Islet of Langerhans (tissue), 1 donor: ENCODE measurements around a stretch of chr17.

GRCh38 chr17:1173604-1174036 is 6.2 kb downstream of the ABR start:
- RRBS, result 80% methylated on average over 1 of the region's 17 CpGs

GRCh38 chr17:1227525-1228740 is 42.3 kb upstream of the BHLHA9 start:
- RRBS, result 17% methylated on average over 17 of the region's 59 CpGs

DNA sequence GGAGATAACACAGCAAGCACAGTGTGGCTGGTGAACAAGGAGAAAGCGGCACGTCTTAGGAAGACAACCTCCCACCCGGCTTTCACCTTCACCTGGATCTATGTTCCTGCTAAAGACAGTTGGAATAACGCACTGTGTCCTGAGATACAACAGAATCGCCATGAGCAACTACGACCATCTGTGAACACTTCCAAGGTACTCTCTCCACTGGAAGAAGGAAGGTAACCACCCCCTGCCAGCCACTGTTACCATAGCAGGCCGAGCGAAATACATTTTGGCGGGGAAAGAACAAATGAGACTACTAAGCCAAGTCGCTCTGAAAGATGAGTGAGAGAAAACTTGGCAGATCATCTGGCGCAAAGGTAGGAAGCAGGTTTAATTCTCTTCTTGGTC is 9.9 kb downstream of the CRK start:
- RRBS, result no CpG with 5 or more reads among the region's 11 CpGs

GRCh38 chr17:1449538-1449737 is 6.6 kb downstream of the CRK start:
- RRBS, result no CpG with 5 or more reads among the region's 1 CpG

GRCh38 chr17:1454569-1455059 is 1.4 kb downstream of the CRK start:
- RRBS, result no CpG with 5 or more reads among the region's 13 CpGs

- RRBS, result 4% methylated on average over 19 of the region's 35 CpGs
These were observed 6.9 kb downstream of the MYO1C start for GRCh38 chr17:1485658-1485899.

- RRBS, result no CpG with 5 or more reads among the region's 18 CpGs
These were observed 9.7 kb downstream of the INPP5K start for GRCh38 chr17:1506559-1507334.

DNA sequence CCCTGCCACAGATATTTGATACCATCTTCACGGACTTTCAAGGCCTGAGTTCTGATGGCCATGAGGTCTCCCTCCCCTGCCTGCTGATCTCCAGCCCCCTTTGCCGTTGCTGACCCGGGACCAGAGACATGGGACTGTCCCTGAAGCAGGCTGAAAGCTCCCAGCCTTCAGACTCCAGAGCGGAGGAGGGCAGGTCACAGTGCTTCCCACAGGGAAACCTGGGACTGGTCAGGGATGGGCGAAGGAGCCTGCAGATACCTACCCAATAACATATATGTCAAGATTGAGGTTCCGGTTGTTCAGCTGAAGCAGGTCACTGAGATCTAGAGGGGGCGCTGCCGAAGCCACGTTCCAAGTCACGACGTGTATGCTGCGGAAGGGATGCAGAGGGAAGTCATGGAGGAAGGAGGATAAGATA is 2.8 kb downstream of the INPP5K start:
- RRBS, result no CpG with 5 or more reads among the region's 12 CpGs

- RRBS, result no CpG with 5 or more reads among the region's 6 CpGs
These were observed 1.7 kb upstream of the INPP5K start for GRCh38 chr17:1517840-1518745.

DNA sequence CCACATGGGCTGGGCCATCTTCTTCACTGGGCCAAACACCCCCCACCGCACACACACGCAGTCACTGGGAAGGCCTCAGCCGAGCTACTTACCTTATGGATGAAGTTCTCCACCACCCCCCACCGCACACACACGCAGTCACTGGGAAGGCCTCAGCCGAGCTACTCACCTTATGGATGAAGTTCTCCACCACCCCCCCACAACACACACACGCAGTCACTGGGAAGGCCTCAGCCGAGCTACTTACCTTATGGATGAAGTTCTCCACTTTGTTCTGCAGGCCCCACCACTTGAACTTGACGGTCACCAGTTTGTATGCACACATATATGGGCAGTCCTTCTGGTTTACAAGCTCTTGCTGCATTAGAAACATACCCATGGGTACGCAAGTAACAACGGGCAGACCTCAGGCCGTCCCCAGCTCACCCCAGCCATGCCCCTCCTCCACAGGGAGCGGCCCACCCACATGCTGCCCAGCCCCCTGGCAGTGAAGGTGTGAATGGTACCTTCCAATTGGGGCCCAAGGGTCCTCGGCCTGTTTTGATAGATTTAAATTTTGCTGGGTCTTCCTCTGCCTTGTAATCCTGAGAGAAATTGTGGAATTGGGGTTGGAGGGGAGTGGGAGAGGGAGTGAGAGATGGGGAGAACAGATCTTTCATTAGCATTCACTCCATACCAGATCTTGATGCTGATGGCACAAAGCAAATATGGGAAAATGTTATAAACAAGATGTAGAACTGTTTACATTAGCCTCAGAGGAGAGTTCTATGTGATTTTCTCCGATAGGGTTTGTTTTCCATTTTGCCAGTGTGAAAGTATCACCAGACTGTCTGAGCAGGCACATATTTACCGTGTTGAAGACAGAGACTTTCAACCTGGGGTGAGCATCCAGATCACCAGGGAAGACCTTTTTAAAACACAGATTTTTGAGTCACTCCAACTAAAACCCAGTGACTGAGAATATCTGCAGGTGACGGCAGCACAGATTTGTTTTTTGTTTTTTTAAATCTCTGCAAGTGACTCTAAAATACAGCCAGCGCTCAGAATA is 18.8 kb upstream of the INPP5K start:
- RRBS, result no CpG with 5 or more reads among the region's 18 CpGs

DNA sequence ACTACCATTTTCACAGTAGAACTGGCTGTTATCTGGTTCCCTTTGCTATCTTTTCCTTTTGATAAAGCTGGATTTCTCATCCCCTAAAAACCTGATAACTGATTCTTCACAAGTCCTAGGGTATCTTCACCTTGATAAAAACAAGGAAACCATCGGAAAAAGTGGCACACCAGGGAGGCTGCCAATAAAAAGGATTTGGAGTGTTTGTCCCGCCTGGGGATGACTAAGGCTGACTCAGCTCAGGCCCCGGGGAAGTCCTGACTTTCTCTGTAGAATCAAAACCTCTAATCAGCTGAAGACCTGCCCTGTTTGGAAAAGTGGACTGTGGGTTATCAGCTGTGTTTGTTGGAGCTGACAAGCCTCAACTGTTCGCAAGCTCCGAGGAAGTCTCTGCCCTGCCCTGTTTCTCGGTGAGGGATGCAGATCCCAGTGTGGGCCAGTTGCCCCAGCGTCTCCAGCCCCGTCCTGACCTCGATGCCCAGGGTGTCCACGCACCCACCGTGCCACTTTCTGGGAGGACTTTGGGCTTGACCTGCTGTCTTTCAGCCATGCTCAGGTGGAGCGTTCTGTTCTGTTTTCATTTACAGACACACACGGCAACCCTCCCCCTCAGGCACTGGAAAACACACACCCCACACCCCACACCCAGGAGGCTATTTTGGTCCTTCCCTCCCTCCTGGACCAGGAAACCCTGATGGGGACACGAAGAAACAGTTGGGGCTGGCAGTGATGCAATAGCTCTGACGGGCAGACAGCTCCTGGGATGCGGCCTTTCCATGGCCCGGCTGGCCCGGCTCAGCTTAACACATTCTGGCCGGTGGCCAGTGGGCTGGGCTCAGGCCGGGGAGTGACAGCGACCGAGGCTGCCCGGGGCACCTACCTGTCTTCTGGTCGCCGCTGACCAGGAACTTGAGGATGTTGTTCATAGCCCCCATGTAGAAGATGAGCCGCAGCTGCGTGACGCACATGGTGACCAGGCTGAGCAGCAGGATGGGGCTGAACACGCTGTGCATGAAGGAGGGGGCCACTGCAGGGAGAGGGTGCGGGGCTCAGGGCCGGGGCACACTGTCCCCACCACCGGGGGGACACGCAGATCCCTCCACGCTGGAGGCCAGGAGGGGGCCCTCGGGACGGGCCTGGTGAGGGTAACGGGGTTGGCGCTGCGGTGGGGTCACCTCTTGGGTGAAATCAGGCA is 27.7 kb upstream of the PITPNA start:
- RRBS, result no CpG with 5 or more reads among the region's 39 CpGs

DNA sequence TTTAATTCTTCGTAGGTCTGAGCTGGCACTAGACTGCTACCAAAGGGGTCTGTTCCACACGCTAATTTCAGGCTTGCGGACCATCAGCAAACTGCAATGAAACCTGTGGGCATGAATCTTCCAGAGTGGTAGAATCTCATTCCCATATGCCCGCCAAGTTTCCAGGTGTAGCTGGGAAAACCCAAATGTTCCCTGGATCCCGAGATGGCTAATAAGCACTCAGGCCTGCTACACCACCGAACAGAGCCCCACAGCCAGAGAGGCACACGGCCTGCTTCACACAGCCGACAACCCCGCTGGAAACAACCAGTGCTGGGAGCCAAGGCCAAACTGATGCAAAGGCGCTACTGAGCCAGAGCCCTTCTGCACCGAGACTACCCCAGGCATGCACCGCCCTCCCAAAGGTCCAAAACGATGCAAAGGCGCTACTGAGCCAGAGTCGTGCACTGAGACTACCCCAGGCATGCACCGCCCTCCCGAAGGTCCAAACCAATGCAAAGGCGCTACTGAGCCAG is 27.4 kb downstream of the SLC43A2 start:
- RRBS, result no CpG with 5 or more reads among the region's 18 CpGs

DNA sequence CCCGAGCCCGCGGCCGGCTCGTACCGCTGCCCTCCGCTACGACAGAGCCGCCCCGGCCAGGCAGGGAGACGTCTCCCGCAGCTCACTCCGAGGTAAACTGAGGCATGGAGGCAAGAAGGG is 684 bp downstream of the SLC43A2 start:
- RRBS, result 4% methylated on average over 7 of the region's 13 CpGs

DNA sequence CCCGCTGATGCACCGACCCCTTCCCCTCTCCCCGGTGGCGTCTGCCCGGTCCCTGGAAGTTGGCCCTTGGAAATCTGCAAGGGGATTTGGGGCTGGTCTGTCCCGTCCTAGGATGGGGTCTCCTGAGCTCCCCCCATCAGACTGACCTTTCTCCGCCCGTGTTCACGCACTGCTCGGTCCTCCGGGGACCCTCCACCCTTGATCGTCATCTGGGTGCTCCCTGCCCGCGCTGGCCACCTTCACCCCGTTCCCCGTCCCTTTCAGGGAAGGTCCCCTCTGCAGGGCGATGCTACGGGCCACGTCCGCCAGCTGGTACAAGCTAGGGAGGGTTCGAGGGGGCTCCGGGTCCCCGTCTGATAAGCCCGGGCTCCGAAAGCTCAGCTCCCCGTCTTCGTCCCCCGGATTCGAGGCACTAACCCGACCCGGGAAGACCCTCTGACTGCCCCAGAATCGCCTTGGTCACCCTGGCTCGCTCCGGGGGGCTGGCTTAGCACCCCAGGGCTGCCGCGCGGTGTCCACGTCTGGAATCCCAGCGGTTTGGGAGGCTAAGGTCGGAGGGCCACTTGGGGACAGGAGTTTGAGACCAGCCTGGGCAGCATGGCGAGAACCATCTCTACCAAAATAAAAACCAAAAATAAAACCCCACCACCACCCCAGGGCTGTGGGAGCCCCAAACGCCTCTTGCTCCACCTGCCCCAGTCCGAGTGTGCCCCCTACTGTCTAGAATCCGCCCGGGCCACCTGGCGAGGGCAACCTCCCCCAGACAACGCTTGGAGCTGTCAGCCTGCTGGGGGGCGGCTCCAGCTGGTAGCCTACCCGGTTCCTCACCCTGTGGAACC is 1.0 kb upstream of the SLC43A2 start:
- RRBS, result 13% methylated on average over 15 of the region's 49 CpGs

GRCh38 chr17:1654076-1654531 is 4.4 kb upstream of the RILP start:
- RRBS, result no CpG with 5 or more reads among the region's 11 CpGs

GRCh38 chr17:1736231-1736935 is 6.3 kb upstream of the SERPINF2 start:
- RRBS, result 84% methylated on average over 2 of the region's 16 CpGs

- RRBS, result no CpG with 5 or more reads among the region's 32 CpGs
These were observed 2.3 kb downstream of the SERPINF2 start for GRCh38 chr17:1744608-1745737.

- RRBS, result no CpG with 5 or more reads among the region's 16 CpGs
These were observed 8.0 kb downstream of the SERPINF2 start for GRCh38 chr17:1750541-1751252.

DNA sequence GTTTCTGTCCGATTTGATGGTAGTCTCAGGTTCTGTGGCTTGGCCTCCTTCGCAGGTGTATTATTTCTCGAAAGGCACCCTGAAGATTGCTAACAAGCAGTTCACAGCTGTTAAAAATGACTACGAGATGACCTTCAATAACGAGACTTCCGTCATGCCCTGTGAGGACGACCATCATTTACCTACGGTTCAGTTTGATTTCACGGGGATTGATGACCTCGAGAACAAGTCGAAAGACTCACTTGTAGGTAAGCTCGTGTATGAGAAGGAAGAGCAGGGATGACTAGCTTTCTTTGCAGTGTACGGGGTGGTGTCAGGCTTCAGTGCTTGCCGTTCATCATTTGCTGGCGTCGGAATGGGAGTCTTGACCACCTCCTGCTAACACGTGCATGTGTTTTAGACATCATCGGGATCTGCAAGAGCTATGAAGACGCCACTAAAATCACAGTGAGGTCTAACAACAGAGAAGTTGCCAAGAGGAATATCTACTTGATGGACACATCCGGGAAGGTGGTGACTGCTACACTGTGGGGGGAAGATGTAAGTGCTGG is 49.4 kb downstream of the RPA1 start:
- RRBS, result no CpG with 5 or more reads among the region's 20 CpGs

DNA sequence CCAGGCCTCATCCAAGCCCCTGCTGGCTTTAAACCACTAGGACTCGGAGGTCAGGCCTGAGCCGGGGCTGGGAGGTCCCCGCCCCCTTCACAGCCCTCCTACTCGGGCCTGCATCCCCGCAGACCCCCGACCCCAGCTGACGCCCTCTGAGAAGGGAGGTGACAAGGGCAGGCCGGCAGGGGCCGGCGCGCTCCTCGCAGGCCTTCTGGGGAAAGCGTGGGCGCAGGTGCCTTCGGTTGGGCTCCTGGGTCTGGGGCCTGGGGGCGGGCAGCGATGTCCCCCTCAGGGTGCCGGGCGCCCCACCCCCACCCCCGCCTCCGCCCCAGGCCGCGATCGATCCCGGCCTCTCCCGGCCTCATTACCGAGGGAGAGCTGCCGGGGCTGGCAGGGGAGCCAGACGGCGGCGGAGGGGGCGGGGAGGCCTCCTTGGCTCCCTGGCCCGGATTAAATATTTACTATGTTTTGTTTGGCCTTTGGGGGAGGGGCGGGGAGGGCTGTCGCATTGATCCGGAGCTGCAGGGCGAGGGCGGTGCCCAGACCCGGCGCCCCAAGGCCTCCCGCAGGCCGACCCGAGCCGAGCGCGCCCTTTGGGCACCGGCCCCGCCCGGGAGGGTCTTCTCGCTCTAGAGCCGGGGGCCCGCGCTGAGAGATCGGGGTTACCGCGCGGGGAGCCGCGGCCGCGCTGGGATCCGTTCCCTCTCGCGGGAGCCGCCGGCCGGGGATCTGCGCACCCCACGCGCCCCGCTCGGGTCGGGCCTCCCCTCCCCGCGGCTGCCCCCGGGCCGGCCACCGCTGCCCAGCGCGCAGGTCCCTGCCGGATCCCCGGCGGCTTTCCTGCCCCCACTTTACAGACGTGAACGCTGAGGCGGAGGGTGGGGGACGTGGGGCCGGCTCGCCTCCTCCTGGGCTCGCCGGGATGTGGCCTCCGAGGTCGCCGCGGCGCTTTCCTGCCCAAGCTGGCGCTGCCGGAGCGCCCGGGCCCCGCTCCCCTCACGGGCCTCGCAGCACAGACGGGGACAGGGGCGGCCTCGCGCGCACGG is 27.1 kb downstream of the RTN4RL1 start:
- RRBS, result 4% methylated on average over 74 of the region's 109 CpGs